Aortic smooth muscle cell (primary cell): ENCODE measurements around the genes LSMEM2 and ZMYND10.

- RRBS = no CpG with 5 or more reads among the region's 22 CpGs
These were observed 1.5 kb upstream of the SEMA3B start for GRCh38 chr3:50267271-50267982.

GRCh38 chr3:50278619-50279290 is at the start of gene LSMEM2:
TSS of gene LSMEM2 (plus strand) at chr3:50279087.
- RRBS = no CpG with 5 or more reads among the region's 2 CpGs

- RRBS = no CpG with 5 or more reads among the region's 45 CpGs
These were observed at the start of gene ZMYND10 for GRCh38 chr3:50345602-50346284. TSS of gene ZMYND10 (minus strand) at chr3:50345732.

GRCh38 chr3:50349139-50349631 is 1.4 kb downstream of the NPRL2 start:
- RRBS = no CpG with 5 or more reads among the region's 3 CpGs

DNA sequence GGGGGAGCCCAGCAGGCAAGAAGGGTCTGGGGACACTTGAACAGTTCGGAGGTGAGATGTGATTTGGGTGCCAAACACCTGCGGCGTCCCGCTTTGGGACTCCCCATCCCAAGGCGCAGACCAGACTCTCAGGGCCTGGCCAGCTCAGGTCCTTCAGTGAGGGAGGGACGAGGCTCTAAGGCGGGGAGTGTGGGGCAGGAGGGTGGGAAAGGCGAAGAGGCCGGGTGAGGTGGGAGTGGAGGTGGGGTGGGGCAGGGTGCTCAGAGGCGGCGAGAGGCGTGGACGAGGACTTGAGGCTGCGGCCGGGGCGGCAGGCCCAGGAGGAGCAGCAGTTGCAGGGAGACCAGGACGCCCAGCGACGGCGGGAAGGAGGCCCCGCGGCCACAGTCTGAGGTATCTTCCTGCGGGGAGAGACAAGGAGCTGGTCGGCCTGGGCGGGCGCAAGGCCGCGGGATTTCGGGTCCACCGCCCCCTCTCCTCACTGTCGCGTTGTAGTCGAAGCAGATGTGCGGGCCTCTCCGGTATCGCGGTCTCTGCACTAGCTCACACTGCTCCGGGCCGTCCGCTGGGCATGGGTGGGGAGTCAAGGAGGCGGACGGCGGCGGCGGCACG is 5.2 kb upstream of the TMEM115 start:
- RRBS = 8% methylated on average over 9 of the region's 46 CpGs

DNA sequence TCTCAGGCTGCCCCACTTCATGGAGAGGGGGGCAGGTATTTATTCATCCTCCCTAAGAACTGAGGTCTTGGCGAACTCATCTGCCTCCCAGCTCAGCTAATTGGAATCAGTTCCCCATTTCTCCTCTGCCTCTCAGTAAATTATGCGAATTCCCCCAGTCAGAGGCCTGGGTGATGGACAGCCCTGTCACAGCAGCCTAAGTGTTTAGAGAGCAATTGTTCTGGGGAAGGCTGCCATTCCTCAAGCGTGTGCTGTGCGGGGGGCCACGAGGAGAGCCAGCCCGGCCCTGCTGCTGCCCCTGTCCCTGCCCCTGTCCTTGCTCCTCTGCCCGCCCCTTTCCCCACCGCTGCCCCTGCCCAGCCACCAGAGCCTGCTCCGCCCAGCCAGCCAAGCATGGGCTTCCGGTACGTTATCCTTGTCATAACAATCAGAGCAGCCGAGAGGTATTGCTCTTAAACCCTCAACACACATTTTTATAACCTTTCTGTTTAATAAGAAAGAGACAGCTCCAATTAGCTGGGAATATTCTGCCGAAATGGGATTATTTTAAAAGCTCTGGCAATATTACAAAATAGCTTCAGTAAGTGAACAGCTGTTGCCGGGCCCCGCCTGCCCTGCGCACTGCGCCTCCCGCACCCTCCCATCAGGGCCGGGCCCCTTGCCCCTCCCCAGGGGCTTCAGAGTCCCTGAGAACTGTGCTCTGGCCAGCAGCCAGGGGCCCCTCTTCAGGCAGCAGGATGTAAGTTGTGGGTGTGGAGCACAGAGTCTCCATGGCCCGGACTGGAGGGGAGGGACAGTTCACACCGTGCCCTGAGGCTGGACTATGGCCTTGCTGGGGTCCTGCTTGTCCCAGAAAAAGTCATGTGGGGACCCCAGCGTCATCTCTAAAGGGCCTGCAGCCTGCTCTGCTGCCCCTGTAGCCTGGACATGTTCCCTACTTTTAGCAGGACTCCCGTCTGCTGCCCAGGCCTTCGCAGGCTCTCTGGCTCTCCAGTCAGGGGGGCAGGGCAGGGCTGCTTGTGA is 12.4 kb upstream of the CACNA2D2 start:
- RRBS = 4% methylated on average over 7 of the region's 24 CpGs

DNA sequence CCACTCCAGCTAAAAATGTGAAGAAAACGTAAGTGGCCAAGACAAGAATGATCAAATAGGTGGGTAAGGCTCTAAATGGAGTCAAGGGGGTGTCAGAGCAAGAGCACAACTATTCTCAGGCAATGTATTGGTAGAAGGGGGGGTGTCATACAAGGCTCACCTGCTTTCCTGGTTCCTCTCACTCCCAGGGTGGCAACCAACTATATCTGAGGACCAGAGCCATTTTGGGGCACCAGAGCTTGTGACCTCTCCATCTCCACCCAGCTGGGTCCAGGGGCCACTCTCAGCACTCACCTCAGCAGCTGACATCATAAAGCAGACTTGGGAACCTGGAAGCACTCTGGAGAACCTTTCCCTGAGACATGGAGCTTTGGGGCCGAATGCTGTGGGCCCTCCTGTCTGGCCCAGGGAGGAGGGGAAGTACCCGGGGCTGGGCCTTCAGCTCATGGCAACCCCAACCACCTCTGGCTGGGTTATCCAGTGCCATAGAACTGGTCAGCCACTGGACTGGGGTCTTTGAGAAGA is 1.5 kb downstream of the HEMK1 start:
- RRBS = 56% methylated on average over 1 of the region's 3 CpGs

- RRBS = no CpG with 5 or more reads among the region's 6 CpGs
These were observed 2.6 kb downstream of the CISH start for GRCh38 chr3:50608690-50609558.

DNA sequence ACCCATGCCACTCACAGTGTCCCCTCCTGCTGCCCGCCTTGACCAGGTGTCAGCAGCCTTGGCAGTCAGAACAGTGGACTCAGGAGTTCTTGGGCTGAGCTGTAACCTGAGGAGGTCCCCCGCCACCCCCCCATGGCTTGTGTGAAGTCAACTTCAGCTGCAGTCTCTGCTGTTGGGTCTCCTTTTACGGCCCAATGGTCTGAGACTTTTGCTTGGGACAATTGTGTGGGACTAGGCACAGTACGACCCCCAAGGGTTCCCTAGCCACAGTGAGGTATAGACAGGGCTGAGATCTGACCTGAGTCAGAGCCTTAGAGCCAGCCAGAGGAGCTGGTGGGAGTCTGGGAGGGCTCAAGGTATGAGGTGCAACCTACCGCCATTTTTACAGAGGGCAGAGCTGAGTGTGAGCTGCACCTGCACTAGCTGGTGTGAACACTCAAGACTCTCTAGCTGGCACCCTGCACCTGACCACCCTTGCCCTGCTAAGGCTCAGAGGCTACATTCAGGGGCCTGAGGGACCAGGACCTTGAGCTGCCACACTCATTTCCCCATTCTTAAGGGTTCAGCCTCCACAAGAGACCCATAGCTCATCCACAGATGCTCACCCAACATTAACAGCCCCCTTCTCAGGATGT is 9.1 kb downstream of the MAPKAPK3 start:
- RRBS = no CpG with 5 or more reads among the region's 5 CpGs

DNA sequence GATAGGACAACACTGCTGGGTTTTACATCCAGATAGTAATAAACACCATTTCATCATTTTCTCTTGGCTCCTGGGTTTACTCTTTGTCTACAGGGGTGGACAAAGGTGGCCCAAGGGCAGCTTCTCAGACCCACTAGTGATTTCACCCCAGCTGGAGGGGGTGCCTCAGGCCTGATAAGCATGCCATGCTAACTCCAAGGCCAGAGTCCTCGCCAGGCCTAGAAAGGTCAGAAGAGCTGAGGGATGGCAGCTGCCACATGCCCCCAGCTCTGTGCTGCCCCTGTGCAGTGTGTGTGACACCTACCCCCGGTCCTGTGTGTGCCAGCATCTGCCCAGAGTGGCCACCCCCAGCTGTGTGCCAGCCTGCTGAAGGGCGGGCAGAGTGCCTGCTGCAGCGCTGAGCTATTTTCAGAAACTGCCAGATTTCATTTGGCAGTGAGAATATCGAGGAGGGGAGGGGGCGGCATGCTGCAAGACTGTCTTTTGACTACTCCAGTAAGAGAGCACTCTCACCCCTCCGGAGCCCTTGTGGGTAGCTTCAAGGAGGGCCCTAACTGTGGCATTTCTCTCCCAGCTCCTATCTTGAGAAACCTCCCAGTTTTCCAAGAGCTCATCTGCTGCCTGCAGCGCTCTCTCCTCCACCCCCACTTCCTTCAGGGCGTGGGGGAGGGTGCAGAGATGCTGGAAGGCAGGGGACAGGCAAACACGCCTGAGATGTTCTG is 25.3 kb upstream of the DOCK3 start:
- RRBS = no CpG with 5 or more reads among the region's 10 CpGs

- RRBS = 1% methylated on average over 3 of the region's 9 CpGs
These were observed 1.0 kb upstream of the MANF start for GRCh38 chr3:51384039-51384453.

GRCh38 chr3:51391423-51392526 is 690 bp downstream of the RBM15B start:
- RRBS = 1% methylated on average over 69 of the region's 151 CpGs

GRCh38 chr3:51537820-51538419 is 599 bp upstream of the RAD54L2 start:
- RRBS = no CpG with 5 or more reads among the region's 14 CpGs

DNA sequence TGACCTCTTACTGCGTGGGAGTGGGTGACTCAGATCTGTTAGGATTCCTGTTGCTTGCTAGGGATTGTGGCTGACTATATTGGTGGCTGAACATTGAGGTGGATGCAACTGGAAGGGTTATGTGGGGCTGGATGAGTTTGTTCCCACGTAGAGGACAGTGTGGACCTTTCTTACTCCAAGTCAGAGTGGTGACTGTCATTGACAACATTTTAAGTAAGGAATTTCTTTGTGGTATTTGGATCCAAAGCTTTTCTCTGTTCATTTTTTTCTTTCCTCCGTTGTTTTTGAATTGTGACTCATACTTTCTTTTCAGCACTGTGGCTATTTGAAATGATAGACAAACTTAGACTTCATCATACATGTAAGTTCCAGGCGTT is 1.2 kb downstream of the RAD54L2 start:
- RRBS = no CpG with 5 or more reads among the region's 4 CpGs

DNA sequence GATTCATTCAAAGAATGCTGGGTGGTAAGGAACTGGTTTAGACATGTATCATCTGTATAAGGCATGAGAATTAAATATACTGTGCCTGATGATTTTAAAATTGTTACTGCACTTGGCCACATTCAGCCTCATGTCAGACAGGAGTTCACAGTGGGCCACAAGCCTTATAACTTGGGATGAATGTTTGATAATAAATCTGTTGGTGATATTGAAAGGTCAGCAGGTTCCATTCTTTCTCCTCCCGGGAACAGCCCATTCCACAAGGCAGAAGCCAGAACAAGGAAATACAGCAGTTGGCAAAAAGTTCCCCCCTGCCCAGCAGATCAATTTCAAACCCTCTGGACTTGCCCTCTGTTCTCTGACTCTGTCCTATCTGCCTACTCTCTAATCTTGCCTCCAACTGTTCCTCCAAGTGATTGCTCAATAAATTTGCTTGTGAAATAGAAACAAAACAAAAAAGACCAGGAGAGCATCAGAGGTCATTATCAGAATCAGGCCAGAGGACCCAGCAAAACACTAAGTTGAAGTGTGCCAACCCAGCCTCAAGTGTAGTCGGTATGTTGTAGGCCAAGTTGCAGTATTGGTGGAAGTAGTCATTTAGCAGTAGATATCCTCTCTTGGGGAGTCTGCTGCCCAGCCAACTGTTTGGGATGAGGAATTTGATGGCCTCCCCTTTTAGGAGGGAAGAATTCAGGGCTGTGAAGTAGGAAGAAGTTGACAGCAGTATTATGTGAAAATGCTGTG is 49.6 kb upstream of the TEX264 start:
- RRBS = no CpG with 5 or more reads among the region's 2 CpGs

DNA sequence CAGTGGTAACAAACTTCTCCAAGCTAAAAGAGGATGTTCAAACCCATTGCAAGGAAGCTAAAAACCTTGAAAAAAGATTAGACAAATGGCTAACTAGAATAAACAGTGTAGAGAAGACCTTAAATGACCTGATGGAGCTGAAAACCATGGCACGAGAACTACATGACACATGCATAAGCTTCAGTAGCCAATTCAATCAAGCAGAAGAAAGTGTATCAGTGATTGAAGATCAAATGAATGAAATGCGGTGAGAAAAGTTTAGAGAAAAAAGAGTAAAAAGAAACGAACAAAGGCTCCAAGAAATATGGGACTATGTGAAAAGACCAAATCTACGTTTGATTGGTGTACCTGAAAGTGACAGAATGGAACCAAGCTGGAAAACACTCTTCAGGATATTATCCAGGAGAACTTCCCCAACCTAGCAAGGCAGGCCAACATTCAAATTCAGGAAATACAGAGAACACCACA is 22.0 kb upstream of the TEX264 start:
- RRBS = no CpG with 5 or more reads among the region's 4 CpGs

GRCh38 chr3:51671715-51672407 is 809 bp downstream of the TEX264 start:
- RRBS = 1% methylated on average over 13 of the region's 38 CpGs

- RRBS = no CpG with 5 or more reads among the region's 3 CpGs
These were observed 10.8 kb downstream of the TEX264 start for GRCh38 chr3:51681862-51682287.

DNA sequence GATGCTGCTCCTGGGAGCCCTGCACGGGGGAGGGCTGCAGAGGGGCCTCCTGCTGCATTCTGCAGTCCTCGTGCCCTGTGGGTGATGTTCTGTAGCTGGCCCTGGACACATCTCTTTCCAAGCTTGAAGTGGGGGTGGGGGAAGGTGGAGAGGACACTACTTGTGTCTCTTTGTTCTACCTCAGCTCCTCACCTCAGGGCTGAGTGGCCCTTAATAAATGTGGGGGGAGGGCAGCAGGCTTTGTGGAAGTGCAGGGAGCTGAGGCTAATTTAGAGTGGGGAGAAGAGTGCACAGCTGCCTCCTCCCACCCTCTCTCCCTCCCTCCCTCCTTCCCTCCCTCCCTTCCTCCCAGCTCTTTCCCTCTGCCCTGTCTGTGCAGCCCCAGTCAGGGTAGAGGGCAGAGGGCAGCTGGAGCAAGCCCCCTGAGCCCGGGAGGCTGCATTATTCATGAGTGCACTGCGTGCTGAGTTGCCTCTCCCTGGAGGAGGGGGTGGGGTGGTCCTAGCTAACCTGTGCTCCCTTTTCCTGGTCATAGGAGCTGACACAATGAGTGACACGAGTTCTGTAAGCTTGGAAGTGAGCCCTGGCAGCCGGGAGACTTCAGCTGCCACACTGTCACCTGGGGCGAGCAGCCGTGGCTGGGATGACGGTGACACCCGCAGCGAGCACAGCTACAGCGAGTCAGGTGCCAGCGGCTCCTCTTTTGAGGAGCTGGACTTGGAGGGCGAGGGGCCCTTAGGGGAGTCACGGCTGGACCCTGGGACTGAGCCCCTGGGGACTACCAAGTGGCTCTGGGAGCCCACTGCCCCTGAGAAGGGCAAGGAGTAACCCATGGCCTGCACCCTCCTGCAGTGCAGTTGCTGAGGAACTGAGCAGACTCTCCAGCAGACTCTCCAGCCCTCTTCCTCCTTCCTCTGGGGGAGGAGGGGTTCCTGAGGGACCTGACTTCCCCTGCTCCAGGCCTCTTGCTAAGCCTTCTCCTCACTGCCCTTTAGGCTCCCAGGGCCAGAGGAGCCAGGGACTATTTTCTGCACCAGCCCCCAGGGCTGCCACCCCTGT is 3.4 kb upstream of the GRM2 start:
- RRBS = no CpG with 5 or more reads among the region's 15 CpGs

DNA sequence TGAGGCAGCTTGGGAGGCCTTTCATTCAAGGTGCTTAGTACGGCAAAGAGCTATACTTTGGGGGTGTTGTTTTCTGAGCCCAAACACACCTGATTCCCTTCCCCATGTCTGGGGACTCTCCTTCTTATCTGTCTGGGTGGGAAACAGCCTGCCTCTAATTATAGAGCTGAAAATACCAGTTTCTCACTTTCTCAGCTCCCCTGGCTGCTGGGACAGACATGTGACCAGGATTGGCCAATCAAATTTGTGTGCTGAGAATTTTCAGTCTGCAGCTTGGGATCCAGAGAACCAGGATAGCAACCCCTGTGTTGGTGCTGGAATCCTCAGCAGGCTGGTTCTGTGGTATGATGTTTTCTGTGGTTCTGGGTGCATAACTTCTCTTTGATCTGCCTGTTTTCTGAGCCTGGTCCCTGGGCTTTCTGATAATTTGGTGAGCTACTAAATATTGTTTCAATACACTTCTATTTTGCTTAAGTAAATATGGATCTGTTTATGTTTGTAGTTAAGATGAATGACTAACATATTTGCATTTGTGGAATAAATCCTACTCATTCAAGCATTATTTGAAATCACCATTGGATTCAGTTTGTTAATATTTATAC is 19.6 kb upstream of the IQCF6 start:
- RRBS = no CpG with 5 or more reads among the region's 1 CpG